Endometrial microvascular endothelial cells (primary cell): Measurements from ENCODE around the genes ADAMTSL1, FOCAD, HACD4, IFNA5 and CDKN2B.

- RAMPAGE, long total RNA, result start-site peak on the plus strand at chr9:18474165-18474218, 165 and 192 reads in 2 replicates
Measured at GRCh38 chr9:18473625-18474554, at the start of gene ADAMTSL1. Gene ADAMTSL1 (plus strand): TSS chr9:18474153.

GRCh38 chr9:19120708-19121239 lies 6.5 kb downstream of the PLIN2 start:
- RAMPAGE, long total RNA, result no peak

DNA sequence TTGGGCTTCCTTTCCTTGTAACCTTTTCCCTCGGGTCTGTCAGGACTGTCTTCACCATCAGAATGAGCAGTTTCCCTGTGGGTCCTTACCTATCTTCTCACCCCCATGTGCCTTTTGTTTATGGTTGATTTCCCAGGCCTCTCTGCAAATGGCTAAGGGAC lies 20.6 kb upstream of the PLIN2 start:
- RAMPAGE, long total RNA, result no peak

DNA sequence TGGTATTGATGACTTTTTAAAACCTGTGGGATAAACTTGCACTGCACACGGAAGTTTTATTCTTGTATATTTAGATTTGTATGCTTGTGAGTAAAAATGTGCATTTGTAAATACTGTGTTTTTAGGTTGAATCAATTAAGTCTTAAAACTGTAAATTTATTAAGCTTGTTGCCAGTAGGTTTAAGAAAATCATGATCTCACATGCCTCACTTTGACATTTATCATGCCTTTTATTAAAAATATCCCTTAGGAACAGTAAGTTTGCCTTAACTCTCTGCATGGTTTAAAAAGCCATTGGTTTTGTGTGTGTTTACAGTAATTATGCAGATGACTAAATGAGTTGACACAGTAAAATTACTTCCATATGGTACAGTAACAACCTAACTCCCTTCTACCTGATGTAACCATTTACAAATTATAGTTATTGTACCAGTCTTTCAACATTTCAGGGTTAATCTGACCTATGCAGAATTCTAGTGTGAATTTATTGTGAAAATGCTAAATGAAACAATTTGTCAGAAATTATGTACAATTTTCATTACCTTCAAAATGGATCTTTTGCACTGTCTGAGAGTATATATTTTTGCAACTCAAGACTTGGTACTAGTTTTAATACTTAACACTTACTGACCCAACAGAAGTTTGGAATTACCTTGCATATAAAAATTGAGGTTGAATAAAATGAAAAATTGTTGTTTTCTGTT lies 6.4 kb downstream of the RPS6 start:
- RAMPAGE, long total RNA, result no peak

DNA sequence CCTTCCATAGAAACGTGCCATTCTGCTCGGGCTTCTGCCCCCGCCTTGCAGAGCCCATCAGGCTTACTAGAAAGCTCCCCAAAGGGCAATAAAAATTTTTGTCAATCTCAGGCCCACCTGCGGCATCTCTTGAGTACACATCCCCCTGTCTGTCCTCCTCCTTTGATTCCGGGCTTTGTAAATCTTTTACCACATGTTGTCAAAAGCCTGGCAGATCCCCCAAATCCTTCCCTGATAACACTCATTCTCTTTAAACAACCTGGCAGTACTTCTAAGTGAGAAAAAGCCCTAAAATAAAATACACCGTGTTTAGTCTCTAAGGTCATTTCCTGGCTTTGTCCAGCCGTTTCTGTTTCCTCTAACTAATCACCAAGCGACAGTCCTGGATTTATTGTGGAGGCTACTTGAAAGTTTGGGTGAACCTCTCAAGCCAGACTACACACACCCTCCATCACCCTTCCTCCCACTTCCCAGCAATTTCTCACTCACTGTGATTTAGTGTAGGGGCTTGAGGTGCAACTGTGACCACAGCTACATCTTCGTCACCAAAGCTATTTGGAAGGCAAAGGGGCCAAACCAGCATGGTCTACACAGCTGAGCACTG lies 239.9 kb upstream of the SLC24A2 start:
- RAMPAGE, long total RNA, result no peak

DNA sequence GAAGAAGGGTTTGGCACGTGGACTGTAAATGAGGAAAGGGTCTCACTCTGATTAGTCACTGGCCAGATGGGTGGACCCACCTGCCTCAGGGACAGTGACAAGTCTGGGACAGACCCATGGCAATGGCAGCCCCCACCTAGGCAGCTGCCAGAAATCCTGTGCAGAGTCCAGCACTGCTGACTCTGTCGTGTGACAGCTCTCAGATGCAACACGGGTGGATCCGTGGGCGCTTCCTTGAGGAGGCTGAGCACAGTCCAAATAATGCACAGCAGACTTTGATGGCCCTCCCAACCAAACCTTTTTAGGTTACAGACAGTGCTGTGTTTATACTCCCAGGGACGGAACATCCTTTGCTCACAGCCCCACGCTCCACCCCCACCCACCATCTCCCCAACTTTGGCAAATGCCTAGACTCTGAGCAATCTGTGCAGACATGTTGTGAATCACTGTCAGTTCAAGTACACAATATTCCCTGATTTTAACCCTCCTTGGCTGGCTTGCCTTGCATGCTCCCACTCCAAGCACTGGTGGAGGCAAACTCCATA lies 324.7 kb downstream of the MLLT3 start:
- RAMPAGE, long total RNA, result no peak

GRCh38 chr9:20382298-20382897 lies 239.9 kb downstream of the MLLT3 start:
- RAMPAGE, long total RNA, result no peak

DNA sequence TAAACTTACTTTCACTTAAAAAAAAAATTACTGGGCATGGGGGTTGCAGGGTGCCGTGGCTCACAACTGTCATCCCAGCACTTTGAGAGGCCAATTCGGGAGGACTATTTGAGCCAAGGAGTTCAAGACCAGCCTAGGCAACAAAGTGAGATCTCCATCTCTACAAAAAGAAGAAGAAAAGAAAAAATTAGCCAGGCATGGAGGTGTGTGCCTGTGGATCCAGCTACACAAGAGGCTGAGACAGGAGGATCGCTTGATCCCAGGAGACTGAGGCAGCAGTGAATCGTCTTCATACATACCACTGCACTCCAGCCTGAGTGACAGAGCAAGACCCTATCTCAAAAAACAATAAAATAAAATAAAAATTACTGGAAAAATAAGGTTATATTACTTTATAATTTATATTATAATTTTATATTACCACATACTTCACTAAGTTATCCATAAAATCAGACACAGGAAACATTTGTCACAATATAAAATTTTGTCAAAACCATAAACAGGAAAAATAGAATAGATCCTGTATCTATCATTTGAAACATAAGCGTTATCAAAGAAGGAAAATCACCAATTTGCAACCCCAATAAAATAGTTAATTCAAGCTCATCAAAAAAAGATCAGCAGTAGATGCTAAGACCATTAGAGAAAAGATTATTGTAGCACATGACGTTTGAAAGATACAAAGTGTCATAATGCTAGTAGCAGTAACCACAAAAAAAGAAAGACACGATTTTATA lies 27.1 kb downstream of the MLLT3 start:
- RAMPAGE, long total RNA, result no peak

DNA sequence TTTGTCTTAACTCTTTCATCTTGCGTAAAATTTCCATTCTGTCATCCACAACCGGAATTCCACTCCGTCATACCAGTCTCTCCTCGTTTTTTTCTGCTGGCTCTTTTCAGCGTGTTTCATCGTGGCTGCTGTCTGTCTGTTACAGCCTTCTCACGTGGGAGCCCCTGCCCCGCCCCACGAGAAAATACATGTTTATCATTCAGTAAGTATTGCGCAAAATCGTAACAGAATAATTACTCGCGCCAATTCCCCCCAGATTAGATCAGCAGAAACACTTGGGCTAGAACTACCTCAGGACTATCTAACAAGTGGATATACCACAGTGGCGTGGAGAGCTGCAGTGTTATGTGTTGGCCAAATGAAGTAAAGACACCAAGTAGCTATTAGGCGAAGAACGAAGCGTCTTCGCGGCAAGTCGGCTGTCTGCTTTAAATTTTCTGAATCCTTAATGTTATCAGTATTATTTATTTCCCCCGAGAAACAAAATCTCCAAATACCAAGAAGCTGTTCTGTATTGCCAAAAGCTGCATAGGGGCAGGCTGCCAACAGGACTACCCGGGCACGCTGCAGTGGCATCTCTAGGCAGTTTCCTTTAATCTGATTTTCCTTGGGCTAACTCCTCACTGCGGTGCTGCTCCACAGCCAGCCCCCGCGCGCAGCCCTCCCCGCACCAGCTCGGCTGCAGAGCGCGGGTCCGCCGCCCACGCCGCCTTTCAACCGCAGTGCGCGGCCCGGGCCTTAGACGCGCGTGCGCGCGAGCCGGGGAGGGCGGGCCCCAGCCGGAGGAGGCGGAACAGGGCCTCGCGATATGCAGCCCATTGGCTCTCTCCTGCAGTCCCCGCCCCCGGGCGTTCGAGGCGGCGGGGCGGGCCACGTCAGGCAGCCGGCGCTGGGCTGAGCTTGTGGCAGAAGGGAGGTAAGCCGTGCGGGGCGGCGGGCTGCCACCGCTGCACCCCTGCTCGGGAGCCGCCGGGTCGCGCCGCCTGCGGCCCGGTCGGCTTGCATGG lies at the start of gene FOCAD:
Gene FOCAD (plus strand): TSS at position 882 of the 1,007 bp plus-strand sequence.
- RAMPAGE, long total RNA, result start-site peak on the plus strand centred at position 892 of the sequence, 28 bp wide, 88 and 353 reads in 2 replicates

GRCh38 chr9:20687574-20688379 lies 3.7 kb downstream of the FOCAD start:
- RAMPAGE, long total RNA, result no peak

- RAMPAGE, long total RNA, result no peak
Measured at GRCh38 chr9:20732129-20732567, 48.1 kb downstream of the FOCAD start.

DNA sequence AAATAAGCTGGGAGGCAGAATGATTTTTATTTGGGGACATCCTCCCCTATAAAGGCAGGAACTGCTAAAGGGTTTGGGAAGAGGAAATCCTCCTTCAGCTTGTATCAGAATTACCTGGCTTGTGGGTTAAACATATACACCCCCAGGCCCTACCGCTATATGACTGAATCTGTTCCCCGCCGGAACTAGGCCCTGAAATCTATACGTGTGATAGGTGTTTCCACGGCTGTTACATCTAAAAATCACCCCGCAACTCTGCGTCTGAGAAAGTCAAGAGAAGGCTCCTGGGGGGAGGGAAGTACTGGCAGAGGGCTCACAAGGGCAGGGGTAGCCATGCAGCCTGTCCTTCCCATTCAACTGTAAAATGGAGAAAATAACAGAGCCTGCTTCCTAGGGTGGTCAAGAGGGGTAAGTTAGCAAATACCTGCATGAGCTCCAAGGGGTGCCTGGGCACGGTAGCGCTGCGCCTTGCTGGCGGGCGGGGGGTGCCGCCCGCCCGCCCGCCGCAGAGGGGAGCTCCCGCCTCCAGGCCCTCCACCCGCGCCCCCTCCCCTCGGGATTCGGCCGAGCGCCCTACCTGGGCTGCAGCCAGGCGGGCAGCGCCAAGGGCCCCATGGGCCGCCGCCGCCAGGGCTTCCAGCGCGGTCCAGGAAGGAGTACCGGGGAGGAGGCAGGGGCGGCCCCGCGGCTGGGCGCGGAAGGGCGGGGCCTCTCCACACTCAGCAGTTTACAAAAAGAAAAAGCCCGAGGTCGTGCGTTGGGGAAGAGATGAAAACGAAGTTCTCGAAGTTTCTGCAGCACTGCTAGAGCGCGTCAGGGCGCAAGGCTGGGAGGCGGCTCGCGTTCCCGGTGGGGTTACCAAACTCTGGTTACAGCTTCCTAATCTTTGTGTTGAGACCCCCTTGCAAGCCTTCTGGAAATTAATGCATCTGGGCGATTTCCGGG lies at the start of gene HACD4:
Gene HACD4 (minus strand): TSS at position 665 of the 945 bp plus-strand sequence.
- RAMPAGE, long total RNA, result no peak

- RAMPAGE, long total RNA, result no peak
Measured at GRCh38 chr9:21305056-21305676, at the start of gene IFNA5. Gene IFNA5 (minus strand): TSS chr9:21305313.

- RAMPAGE, long total RNA, result no peak
Measured at GRCh38 chr9:21526943-21527878, 45.1 kb upstream of the IFNE start.

DNA sequence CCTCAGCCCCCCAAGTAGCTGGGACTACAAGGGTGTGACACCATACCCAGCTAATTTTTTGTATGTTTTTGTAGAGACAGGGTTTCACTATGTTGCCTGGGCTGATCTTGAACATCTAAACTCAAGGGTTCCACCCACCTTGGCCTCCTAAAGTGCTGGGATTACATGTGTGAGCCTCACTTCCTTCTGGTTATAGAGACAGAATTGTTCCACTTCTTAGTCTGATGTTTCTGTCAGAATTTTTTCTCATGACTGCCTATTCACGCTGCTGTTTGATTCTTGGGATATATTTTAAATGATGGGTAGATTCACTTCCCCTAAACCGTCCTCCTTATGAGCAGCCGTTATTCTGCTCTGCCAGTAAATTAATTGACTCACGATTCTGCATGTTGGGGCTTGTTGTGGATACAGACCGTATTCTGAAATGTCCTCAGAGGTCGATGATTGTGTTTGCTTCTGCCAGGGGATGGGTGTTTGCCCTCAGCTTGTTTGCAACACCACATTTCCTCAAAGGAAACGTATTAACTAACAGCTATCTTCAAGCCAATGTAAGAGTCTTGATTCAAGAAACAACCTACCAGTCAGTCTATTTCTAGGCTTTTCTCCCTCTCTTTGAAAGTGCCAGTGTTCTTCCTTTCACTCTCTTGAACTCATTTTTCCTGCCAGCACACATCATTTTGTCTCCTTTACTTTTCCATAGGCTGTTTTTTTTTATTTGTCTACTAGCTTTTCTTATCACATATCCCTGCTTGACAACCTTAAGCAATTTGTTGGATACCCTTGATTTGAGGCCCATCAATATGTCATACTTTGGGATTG lies 31.1 kb downstream of the MTAP start:
- RAMPAGE, long total RNA, result no peak

DNA sequence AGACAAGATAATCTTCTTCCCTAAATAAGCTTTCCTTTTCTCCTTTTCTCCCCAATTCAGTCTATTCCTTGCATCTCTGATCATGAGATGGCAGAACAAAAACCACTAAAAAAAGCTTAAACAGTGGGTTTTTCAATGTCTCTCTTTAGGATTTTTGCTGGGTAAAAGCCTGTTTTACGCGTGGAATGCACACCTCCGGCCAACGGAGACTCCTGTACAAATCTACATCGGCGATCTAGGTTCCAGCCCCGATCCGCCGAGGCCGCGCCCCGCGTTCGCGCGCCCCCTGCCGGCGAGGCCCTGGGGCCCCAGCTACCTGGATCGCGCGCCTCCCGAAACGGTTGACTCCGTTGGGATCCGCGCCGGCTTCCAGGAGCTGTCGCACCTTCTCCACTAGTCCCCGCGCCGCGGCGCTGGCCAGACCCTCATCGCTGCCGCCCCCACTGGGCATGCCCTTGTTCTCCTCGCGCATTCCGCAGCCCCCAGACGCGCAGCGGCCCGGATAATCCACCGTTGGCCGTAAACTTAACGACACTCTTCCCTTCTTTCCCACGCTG lies 545 bp downstream of the CDKN2B start:
- RAMPAGE, long total RNA, result no peak

- RAMPAGE, long total RNA, result start-site peak on the minus strand at chr9:22009297-22009340, 122 and 117 reads in 2 replicates
Measured at GRCh38 chr9:22009039-22009663, at the start of gene CDKN2B. Gene CDKN2B (minus strand): TSS chr9:22009305.

GRCh38 chr9:22237964-22238542 lies 208.6 kb upstream of the DMRTA1 start:
- RAMPAGE, long total RNA, result no peak

DNA sequence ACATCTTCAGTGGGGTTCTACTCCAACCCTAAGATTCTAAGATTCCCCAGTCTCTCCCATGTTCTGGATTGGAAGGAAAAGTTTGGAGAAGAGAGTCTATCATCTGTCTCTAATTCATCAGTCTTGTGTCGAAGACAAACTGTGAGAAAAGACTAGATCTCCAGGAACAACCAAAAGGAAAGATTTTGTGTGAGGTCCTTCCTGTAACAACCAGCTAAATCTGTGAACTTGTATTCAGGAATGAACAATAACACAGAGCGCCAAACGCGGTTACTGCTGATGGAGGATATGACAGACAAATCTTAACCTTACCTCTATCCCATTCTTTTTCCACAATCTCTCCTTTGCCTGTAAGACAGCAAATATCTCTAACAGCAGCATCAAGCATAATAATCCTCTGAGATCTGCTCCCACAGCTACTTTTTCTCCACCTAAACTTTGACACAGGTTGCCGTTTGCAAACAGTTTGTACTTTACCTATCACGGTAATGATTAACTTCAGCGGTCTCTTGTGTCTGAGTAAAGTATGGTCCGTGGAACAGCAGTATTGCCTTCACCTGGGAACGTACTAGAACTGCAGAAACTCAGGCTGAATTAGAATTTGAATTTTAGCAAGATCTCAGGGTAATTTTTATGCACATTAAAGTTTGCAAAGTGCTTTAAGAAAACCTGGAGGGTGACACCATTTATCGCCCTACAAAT lies 387.6 kb downstream of the ELAVL2 start:
- RAMPAGE, long total RNA, result no peak

- RAMPAGE, long total RNA, result no peak
Measured at GRCh38 chr9:24579990-24580404, 34.3 kb upstream of the IZUMO3 start.